Epithelial cell of prostate (primary cell): Measurements from ENCODE around the genes ALG10 and ALG10B.

DNA sequence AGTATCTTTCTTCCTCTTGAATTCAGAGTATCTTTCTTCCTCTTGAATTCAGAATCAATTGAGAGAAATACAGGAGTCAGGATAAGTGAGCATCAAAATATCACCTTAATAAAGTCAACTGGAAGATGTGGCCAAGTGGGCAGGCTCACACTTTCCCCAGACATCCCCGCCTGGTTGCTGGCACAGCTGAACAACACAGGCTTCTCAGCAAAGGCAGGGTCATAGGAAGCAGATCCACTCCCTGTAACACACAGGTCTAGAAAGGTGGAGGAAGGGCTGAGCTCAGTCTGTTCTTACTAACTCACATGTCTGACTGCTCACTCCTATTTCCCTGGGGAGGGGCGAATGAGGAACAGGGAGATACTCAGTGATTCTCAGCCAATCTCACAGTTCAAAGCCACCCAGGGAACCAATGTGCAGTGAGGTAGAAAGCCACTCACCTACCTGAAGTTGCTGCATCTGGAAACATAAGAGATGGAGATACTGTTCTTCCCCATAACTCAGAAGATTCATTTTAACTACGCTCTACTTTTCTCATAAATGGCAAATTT, 18.2 kb downstream of the H3-5 start:
- RRBS, result no CpG with 5 or more reads among the region's 3 CpGs

- RRBS, result no CpG with 5 or more reads among the region's 10 CpGs
Measured at GRCh38 chr12:31804829-31805120, 12.7 kb upstream of the H3-5 start.

GRCh38 chr12:31806905-31807523, 14.9 kb upstream of the H3-5 start:
- RRBS, result no CpG with 5 or more reads among the region's 8 CpGs

DNA sequence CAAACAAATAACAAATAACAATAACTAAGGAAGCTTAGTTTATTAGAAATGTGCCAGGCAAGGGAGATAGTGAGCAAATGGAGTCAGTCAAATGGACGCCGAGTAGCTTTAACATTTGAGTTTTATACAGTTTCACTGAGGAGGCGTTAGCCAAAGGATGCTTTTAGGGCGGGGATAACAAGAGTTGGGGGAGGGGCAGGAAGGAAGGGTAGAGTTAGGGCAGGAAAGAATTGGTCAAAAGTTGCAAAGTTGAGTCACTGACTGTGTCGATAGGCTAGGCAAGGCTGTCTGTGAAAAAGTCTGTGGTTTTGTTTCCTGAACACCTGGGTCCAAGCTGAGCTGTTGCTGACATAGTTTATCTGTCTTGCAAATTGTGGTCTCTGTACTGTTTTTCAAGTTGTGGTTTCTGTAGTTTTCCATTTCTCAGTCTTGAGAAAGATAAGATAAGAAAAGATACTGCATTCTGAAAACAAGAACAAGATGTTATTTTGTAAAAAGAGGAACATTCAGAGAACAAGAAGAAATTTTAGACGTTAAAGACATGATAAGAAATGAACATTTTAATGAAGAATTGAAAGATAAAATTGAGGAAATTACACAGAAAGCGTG, 62.6 kb upstream of the RESF1 start:
- RRBS, result no CpG with 5 or more reads among the region's 7 CpGs

DNA sequence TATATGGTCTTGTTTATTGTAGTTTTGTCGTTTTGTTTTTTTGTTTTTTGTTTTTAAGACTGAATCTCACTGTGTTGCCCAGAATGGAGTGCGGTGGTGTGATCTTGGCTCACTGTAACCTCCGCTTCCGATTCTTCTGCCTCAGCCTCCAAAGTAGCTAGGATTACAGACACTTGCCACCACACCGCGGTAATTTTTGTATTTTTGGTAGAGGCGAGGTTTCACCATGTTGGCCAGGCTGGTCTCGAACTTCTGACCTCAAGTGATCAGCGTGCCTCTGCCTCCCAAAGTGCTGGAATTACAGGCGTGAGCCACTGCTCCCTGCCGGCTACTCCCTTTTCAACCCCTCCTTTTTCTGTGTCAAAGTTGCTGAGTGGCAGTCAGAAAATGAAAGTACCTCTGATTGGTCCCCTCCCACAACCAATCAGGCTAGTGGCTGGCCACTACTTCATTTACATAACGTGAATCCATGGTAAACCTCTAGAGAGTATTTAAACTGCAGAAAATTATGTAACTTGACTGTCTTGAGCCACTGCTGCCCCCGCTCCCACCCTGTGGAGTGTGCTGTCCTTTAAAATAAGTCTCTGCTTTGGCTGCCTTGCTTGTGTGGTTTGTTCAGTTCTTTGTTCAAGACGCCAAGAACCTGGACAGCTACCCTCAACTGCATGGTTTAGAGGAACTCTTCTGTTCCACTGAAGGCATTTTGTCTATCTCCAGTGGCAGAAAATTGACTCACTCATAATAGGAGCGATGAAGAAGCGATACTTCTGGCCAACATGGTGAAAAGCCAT, 5.9 kb downstream of the RESF1 start:
- RRBS, result no CpG with 5 or more reads among the region's 16 CpGs

- RRBS, result no CpG with 5 or more reads among the region's 10 CpGs
Measured at GRCh38 chr12:32264905-32265580, 134.3 kb upstream of the FGD4 start.

DNA sequence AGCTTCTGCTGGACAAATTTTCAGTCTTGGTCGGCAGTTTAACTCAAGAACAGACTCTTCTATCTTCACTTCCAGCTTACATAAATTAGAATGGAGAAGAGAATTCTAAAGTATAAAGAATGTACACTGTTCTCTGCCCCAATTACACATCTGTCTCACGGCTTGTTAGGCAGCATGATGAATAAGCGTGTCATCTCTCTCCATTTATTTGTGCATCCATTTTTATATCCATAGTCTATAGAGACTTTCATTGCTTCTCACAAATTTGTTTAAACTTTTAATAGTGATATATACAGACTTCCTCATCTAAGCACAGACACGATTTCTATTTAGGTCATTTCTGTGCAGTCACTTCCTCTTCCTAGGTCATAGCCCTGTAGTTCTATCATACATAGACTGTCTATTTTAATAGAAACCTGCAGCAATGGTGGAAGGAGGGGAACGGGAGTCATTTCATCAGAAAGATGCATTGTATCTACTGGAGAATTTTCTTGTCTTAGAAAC, 133.5 kb upstream of the FGD4 start:
- RRBS, result no CpG with 5 or more reads among the region's 5 CpGs

GRCh38 chr12:32390533-32391397, 8.6 kb upstream of the FGD4 start:
- RRBS, result 6% methylated on average over 4 of the region's 50 CpGs

DNA sequence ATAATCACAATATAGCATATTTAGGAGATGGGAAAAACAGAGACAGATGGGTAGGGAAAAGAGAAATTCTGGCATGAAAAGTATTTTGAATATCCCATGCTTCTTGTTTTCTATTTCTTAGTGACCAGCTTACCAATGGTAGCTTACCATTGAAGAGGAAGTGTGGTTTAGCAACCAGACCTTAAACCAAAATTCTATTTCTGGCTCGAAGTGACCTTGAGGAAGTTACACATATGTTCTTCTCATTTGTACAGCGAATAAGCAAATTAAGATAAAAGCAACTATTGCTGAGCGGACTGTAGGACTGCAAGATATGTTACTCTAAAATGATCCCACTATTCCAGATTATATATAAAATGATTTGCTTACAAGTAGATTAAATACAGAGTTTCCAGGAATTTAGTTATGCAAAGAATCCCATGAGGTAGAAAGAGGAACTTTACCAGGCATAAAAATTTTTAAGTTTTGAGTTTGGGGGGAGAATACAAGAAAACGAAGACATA, 82.9 kb downstream of the FGD4 start:
- RRBS, result no CpG with 5 or more reads among the region's 4 CpGs

DNA sequence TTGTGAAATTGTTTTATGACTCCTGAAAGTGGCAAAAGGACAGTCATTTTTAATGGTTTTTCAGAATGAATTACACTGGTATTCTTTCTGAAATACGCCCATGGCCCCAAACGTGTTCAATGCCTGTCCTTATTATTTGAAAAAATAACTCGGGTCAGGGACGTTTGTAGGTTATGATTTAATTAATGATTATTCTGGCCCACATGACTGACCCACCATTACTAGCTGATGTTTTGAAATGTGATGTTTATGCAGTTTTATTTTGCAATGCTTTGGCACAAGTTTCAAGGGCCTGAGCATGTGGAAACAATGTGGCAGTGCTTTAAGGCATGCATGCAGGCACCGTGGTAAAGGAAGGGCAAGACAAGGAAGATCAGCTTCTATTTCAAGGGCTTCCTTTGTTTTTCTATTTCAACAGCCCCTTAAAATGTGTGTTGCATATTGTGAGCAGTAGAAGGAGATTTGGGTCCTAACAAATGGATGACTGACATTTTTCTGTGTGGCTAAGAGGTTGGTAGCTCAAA, 103.3 kb downstream of the FGD4 start:
- RRBS, result no CpG with 5 or more reads among the region's 5 CpGs

GRCh38 chr12:32580874-32581471, 98.1 kb upstream of the DNM1L start:
- RRBS, result no CpG with 5 or more reads among the region's 2 CpGs

GRCh38 chr12:32726274-32727099, 29.2 kb downstream of the YARS2 start:
- RRBS, result no CpG with 5 or more reads among the region's 4 CpGs

- RRBS, result no CpG with 5 or more reads among the region's 28 CpGs
Measured at GRCh38 chr12:32877397-32878348, 18.9 kb downstream of the PKP2 start.

GRCh38 chr12:34022014-34022870, at the start of gene ALG10:
ALG10 (plus strand) TSS chr12:34022496.
- RRBS, result no CpG with 5 or more reads among the region's 46 CpGs

DNA sequence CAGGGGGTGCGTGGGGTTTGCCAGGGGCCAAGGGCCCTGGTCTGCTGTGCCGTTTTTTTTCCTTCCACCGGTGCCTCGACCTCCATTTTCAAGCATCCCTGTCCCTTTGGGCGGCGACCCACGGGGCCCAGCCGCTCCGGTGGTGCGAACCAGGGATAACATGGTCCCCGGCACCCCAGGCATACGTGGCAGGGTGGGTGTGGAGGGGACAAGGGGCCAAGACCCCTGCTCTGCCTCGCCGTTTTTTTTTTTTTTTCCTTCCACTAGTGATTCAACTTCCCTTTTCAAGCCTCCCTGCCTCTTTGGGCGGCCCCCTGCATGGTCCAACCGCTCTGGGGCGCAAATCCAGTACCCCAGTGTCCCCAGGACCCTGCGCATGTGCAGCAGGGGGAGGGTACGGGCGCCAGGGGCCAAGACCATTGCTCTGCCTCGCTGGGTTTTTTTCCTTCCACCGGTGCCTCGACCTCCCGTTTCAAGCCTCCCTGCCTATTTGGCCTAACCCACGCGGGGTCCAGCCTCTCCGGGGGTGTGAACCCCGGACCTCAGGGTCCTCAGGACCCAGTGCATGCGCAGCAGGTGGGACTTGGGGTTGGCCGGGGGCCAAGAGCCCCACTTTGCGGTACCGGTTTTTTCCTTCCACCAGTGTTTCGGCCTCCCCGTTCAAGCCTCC, 327.0 kb downstream of the ALG10 start:
- RRBS, result 54% methylated on average over 8 of the region's 34 CpGs

DNA sequence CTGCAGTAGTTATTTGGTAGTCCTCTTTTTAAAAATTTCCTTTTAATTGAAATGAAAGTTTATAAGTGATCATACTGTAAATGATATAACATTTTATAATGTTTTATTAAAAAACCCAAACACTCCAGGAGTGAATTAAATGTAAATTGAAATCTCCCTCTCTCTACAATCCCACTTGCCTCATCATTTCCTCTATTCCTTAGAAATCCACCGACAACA, 847.7 kb upstream of the ALG10B start:
- RRBS, result no CpG with 5 or more reads among the region's 1 CpG

DNA sequence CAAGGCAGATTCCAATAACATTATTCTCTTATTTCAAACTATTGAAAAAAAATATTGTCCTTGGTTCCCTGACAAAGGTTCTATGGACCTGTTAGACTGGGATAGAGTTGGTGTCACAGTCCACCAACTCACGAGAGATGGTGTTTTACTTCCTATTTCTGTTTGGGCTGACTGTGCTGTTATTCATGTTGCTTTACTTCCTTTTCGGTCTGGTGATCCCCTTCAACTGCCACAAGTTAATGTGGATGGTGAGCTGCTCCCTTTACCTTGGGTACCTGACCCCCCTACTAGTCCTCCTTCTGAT, 192.7 kb upstream of the ALG10B start:
- RRBS, result no CpG with 5 or more reads among the region's 2 CpGs

DNA sequence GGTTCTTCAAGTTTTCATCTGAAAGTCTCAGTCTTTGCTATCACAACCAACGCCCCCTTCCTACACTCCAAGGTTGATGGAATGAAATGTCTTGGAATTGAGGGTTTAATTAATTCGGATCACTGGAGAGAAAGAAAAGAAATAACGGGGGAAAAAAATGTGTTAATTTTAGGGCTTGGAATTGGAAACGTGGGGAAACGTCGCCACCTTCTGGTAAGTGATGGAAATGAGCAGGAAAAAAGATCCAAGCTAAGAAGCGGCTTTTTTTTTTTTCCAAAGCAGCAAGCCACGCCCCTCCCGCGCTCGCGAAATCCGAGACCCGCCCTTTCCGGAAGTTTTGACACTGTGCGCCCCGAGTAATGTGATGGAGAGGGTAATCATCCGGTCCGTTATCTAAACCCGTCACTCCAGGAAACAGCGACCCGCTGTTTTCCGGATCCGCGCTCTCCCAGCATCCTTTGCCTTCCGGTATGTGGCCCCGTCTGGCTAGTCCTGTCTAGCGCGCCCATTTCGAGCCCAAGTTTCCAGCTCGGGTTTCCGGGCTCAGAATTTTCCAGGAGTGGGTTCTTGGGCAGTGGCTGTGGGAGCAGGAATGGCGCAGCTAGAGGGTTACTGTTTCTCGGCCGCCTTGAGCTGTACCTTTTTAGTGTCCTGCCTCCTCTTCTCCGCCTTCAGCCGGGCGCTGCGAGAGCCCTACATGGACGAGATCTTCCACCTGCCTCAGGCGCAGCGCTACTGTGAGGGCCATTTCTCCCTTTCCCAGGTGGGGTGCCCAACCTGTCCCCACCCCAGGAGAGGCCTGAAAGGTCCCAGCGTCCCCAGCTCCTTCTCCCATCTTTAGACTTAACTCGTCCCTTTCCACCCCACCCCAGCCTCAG, at the start of gene ALG10B:
TSS of gene ALG10B (plus strand) at position 473 of the 878 bp plus-strand sequence.
- RRBS, result under 1% methylated on average over 3 of the region's 44 CpGs

GRCh38 chr12:39467359-39467925, 24.5 kb upstream of the KIF21A start:
- RRBS, result no CpG with 5 or more reads among the region's 1 CpG